ENCODE data around the genes CFAP36 and PNPT1.

- PRO-cap, result no peak
Observed at GRCh38 chr2:54901011-54901461, 149.2 kb downstream of the RTN4 start.

- PRO-cap, result no peak
Observed at GRCh38 chr2:54967895-54968489, 82.3 kb downstream of the RTN4 start.

DNA sequence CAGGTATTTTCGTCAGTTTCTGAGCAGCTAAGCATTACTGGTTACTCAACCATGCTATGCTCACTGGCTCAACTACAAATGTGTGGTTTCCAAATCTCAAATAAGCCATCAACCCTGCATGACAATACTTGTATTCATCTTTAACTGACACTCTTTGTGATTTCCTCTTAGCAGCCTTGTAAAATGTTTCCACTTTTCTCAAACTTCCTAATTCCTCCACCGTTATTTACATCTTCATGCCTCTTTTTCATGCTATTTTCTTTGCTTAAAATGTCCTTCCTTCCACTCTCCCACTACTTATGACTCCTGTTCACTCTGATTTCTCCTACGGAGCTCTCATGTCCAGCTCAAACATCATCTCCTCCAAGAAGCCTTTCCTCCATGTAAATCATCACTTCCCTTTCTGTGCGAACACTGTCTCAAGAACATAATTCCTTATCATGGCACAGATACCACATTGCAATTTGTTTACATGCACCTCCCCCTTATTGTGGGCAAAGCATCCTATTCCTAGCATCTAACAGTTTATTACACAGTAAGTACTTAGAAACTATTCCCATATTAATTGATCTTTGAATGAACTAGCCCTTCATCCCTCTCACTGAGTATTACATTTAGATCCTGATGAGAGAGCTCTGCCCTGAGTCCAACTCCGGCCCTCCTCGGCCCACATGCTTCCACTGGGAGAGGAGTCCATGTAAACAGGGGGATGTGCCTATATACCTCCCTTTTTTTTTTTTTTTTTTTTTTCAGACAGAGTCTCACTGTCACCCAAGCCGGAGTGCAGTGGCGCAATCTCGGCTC, 10.4 kb downstream of the CCDC88A start:
- PRO-cap, result no peak

GRCh38 chr2:55519522-55519894, at the start of gene CFAP36:
TSS of gene CFAP36 (plus strand) at chr2:55519718.
- PRO-cap, result no peak

- PRO-cap, result no peak
Observed at GRCh38 chr2:55692637-55693601, 725 bp downstream of the PNPT1 start.

DNA sequence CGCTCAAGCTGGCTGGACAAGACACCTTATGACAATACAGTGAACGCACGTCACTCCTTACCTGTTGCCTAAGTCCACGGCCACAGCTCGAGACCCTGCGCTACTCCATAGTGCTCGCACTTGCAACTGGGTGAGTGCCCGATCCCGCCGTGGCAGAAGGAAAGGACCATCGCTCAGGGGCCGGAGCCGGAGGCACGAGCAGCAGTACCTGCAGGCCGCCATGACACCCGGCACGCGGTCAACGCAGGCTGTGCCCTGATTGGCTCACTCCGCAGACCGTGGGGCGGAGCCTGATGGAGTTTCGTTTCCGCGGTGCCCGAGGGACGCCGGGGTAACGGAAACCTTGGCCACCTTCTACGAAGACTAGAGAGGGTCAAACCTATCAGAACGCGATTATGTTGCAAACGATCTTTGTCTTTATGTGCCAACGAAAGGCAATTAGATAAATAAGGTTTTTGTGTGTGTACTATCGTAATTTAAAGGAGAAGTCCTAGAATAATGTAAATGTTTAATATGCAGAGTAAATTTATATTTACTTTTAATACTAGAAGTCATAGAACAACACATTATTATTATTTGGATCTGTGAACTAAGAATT, at the start of gene PNPT1:
Gene PNPT1, minus strand, starts transcription at position 243 of the 598 bp plus-strand sequence.
- PRO-cap, result bidirectional peak, plus-strand start at position 307 of the sequence, minus-strand start at position 234 of the sequence

DNA sequence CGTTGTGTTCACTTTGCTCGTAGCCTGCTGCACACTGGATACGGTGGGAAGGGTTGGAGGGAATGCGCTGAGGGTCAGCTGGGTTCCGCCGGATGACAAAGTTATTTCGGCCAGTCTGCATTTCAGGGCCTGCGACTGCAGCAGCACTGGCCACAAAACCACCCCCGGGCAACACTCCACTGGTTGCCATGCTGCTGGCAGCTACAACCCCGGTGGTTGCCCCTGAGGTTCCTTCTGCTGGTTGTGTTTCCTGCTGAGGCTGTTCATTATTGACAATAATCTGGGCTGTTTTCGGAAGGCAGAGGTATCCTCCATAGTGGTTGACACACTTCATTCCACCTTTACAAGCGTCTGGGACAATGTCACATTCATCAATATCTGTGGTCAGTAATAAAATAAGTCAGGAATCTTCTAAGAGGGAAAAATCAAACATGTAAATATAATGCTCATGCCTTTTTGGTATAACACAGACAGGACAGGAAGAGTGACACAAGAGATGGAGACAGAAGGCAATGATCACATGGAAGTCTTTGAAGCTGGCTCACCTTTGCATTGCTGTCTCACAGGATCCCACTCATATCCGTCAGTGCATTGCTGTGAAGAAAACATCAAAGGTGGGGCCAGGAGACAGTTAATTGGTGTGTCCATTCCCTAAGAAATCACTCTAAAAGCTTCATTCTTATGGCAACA, 5.8 kb downstream of the EFEMP1 start:
- PRO-cap, result no peak

GRCh38 chr2:55954636-55954917, 31.0 kb upstream of the EFEMP1 start:
- PRO-cap, result no peak

DNA sequence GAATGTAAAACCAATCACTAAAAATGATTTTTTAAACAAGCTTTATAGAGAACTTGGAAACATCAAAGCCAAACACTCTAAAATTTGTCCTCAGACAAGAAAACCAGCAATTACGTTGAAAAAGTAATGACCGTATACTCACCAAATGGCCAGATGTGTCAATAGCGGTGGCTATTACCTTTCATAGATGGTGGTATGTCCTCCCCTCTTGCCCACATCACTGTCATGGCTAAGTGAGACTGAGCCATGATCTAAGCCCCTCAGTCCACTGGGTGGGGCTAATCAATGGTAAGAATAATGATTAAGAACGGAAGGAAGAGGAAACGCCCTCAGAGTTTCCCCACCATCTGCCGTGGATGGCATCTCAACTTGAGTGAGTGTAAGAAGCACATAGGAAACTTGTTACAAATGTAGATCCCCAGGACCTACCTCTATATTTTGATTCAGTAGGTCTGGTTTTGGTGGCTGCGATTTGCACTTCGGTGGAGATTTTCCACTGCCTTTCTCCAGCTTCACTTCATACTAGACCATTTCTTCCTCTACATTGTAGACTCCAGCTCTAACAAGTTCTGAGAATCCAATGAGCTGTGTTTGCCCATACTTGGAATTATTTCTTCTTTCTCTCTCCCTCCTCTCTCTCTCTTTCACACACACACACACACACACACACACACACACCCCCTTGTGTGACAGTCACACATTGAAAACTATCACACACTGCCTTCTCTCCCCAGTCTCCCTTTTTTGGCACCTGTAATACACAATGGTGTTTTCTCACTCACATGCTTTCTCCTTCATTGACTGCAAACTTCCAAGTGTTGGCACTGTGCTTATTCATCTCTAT, 66.0 kb upstream of the EFEMP1 start:
- PRO-cap, result no peak

GRCh38 chr2:56236146-56236514, 52.3 kb downstream of the CCDC85A start:
- PRO-cap, result no peak

DNA sequence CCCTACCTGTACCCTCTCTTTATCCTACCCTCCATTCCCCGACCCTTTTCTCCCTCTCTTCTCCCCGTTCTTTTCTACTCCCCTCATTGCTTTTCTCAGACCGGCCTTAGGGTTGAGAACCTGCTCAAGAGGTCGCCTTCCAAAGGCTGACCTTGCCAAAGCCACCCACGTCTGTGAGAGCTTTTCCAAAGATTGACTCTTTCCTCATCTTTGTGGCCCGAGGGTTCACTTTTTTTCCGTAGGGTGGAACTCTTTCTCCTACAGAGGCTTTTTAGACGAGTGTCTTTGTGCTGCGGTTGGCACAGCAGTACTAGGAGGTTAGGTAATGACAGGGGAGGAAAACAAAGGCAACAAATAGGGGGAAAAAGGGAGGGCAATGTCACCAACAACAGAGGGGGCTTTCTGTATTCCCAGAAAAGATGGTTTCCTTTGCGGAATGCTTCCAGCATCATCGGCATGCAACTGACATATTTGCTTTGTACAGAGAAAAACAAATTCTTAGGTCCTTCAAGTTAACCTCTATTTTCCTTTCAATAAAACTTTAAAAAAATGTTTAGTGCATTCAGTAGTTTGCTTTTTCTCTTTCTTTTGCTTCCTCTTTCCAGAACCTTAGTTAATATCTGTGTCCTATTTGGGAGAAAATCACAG, 188.0 kb upstream of the FANCL start:
- PRO-cap, result no peak

- PRO-cap, result no peak
Observed at GRCh38 chr2:60091863-60092504, 461.5 kb downstream of the BCL11A start.

- PRO-cap, result no peak
Observed at GRCh38 chr2:60104775-60105296, 448.6 kb downstream of the BCL11A start.

- PRO-cap, result no peak
Observed at GRCh38 chr2:60350787-60351340, 202.6 kb downstream of the BCL11A start.

GRCh38 chr2:60351621-60352322, 201.7 kb downstream of the BCL11A start:
- PRO-cap, result bidirectional peak, plus-strand start at chr2:60351980, minus-strand start at chr2:60351826; unidirectional peak, plus-strand start at chr2:60352231

DNA sequence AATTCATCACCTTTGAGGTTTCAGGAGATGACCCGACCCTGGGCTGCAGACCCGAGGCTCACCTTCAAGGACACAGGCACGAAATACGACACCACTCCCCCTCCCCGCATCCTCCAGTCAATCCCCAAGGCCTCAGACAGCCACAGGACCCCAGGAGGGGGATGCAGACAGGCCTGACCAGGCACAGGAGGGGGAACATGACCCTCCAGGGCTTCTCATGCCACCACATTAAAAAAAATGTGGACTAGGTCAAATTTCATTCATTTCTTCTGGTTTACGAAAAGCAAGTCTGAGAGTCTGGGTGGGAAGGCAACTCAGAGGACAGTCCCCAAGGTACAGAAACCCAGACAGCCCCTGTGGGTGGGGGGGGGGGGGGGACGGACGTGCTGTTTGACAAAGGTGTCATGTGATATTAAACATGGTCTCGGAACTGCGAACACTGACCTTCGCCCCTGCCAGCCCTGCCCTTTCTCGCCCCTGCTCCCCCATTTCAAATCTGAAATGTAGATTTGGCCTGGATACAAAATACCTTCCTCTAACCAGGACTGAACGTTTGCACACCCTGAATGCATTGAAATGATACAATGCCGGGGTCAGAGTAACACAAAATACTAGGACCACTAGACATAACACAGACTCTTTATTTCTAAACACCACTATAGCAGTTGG, 142.8 kb downstream of the BCL11A start:
- PRO-cap, result no peak

- PRO-cap, result no peak
Observed at GRCh38 chr2:60453115-60453691, 100.3 kb downstream of the BCL11A start.

DNA sequence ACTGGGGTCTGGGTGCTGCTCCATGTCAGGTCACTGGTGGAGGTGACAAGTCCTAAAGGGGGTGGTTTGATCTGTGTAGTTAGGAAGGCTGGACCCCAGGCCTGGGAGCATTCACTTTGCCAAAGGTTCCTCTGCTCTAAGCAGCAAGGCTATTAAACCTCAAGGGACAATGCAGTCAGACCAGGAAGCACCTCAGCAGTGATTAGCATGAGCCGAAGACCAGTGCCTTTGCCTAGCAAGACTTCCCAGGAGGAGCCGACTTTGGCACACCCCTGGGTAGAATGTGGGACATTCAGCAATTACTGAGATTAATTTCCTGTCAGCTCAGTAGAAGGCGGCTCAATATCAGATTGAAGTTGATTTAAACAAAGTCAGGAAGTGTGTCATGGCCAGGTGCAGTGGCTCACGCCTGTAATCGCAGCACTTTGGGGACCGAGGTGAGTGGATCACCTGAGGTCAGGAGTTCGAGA, 53.3 kb downstream of the PAPOLG start:
- PRO-cap, result no peak

DNA sequence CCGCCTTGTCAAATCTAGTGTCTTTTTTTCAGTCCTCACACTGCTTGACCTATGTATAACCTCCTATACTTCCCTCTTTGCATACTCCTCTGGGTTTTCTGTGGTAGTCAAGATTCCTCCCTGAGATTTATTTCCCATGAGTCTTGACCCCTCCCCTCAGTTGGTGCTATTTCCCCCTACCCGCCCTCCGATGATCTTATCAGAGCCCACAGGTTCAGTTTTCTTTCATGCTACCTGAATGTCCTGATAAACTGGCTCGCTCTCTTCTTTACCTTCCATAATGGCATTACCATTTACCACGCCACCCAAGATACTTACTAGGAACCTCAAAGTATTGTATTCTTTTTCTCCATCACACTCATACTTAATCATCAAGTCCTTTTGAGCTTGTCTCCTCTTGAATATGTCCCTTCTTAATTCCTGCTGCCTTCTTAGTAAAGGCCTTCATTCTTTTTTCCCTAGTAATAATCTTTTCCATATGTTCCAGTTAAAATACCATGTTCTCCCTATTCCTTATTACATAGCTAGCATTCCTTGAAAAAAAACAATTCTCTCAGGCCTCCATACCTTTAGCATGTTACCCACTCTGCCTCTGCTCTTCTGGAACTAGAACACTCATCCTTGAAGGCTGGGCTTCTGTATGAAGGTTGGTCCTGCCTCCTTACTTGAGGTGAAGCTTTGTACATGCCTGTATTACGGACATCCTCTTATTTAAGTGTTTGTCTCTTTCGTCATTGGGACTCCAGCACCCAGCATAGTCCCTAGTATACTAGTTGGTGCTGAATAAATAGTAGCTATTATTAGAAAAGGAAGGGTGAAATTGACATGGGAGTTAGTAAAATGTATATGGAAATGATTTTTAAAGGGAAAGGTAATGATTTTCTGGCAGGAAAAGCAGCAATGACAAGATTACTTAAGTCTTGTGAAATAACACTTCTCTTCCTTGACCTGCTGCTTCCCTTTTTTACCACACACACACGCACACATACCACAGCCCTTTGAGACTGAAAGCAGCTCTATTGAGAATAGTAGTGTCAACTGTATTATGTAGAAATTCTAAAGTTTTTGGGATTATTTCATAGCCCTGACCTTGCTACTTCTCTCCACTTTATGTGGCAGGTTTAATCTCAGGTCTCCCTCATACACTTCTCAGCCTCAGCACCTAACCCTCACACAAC, 45.4 kb downstream of the REL start:
- PRO-cap, result no peak

- PRO-cap, result no peak
Observed at GRCh38 chr2:60965328-60965818, 52.1 kb upstream of the PEX13 start.